Keratinocyte (primary cell): Measurements from ENCODE around the gene VTCN1.

GRCh38 chr1:116498951-116499516 is 71.8 kb downstream of the CD58 start:
CAGE:
- cytosol, long polyA minus RNA = no peak
- cytosol, long polyA plus RNA = no peak
- long polyA plus RNA = no peak
- nucleus, long polyA minus RNA = no peak
- nucleus, long polyA plus RNA = no peak

DNA sequence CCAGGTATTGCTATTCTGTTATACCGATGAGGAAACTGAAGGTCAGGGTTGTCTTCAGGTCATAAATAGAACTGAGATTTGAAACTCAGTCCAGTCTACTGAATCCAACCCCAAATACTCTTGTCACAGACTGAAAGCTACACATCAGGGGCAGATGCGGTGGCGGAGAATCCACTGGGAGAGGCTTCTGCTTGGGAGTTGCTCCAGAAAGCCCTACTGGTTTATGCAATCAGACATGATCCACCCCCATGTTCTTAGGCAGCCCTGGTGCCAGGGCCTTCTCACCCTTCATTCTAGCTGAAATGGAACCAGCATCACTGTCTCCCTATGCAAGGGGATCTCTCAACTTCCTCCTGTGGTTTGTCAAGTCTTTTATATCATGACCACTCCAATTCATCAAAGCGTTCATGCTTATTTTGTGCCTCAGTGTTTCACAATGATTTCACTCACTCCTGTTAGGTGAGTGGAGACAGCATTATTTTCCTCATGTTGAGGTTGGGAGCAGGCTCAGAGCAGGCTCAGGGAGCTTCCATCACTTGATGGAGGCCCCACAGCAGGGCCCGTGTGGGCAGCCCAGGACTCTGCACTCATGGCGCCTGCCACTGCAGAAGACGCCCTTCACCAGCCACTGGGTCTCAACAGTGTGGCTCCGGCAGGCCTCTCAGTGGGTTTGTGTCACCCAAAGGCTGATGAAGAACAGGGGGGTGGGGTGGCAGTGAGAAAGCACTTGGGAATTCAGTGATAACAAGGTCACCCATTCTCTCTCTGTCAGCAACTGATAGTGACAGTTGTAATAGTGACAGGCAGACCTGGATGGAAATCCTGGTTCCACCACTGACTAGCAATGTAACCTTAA is 67.2 kb downstream of the CD58 start:
CAGE:
- cytosol, long polyA minus RNA = no peak
- cytosol, long polyA plus RNA = no peak
- long polyA plus RNA = no peak
- nucleus, long polyA minus RNA = no peak
- nucleus, long polyA plus RNA = no peak

GRCh38 chr1:116556188-116557361 is 14.3 kb downstream of the CD58 start:
CAGE:
- cytosol, long polyA minus RNA = no peak
- cytosol, long polyA plus RNA = no peak
- long polyA plus RNA = no peak
- nucleus, long polyA minus RNA = no peak
- nucleus, long polyA plus RNA = no peak

DNA sequence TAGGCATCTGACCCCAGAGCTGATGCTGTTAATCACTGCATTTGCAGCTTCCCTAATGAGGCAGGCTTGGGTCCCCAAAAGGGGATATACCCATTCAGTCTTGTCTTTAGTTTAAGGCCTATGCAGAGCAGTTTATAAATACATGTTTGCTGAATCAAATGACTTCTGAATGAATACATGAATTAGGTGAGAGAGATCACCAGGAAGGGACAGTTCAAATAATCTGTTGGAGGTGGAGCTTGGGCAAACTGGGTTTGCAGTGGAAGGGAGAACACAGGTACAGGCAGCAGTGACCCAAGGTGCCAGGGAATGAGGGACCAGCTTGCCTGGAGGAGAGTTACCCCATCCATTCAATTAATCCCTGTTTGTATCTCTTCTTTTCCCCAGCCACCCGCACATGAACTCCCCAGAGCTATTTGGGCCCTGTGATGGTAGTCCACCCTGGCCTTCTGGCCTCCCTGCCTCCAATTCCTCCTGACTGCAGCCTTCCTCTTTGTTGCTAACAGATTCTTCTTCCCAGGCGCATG is 1.9 kb downstream of the CD58 start:
CAGE:
- cytosol, long polyA minus RNA = no peak
- cytosol, long polyA plus RNA = no peak
- long polyA plus RNA = no peak
- nucleus, long polyA minus RNA = no peak
- nucleus, long polyA plus RNA = no peak

DNA sequence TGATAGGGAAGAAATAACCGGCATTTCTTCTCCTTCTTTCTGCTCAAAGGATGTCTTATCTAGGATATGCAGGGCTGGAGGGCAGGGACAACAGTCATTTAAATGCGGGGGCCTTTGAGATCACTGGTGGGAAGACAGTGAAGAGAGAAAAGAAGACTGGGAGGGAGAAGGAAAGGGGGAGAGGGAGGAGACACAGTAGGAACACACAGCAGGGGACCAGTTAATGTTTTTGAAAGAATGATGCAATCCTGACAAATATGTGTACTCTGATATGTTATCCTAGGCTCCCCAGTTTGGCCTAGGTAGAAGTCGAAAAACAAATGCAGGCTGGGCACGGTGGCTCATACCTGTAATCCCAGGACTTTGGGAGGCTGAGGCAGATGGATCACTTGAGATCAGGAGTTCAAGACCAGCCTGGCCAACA is 20.1 kb upstream of the IGSF3 start:
CAGE:
- cytosol, long polyA minus RNA = no peak
- cytosol, long polyA plus RNA = no peak
- long polyA plus RNA = no peak
- nucleus, long polyA minus RNA = no peak
- nucleus, long polyA plus RNA = no peak

GRCh38 chr1:116737917-116738289 is 16.3 kb upstream of the CD2 start:
CAGE:
- cytosol, long polyA minus RNA = no peak
- cytosol, long polyA plus RNA = no peak
- long polyA plus RNA = no peak
- nucleus, long polyA minus RNA = no peak
- nucleus, long polyA plus RNA = no peak

GRCh38 chr1:116986704-116987643 is 14.6 kb upstream of the CD101 start:
CAGE:
- cytosol, long polyA minus RNA = start-site peak on the plus strand at chr1:116987040-116987046, 39 reads; start-site peak on the plus strand at chr1:116987132-116987146, 21 reads; start-site peak on the plus strand at chr1:116987202-116987213, 31 reads; start-site peak on the plus strand at chr1:116987447-116987549, 164 reads
- cytosol, long polyA plus RNA = no peak
- long polyA plus RNA = no peak
- nucleus, long polyA minus RNA = start-site peak on the plus strand at chr1:116986989-116987562, 1,587 reads; start-site peak on the minus strand at chr1:116987170-116987247, 15 reads
- nucleus, long polyA plus RNA = start-site peak on the plus strand at chr1:116986978-116987562, 1,613 and 349 reads in 2 replicates

CAGE:
- cytosol, long polyA minus RNA = no peak
- cytosol, long polyA plus RNA = no peak
- long polyA plus RNA = no peak
- nucleus, long polyA minus RNA = no peak
- nucleus, long polyA plus RNA = no peak
Observed at GRCh38 chr1:117061748-117062697, 1.9 kb downstream of the TTF2 start.

CAGE:
- cytosol, long polyA minus RNA = no peak
- cytosol, long polyA plus RNA = no peak
- long polyA plus RNA = no peak
- nucleus, long polyA minus RNA = no peak
- nucleus, long polyA plus RNA = no peak
Observed at GRCh38 chr1:117114768-117115311, 6.7 kb downstream of the TRIM45 start.

DNA sequence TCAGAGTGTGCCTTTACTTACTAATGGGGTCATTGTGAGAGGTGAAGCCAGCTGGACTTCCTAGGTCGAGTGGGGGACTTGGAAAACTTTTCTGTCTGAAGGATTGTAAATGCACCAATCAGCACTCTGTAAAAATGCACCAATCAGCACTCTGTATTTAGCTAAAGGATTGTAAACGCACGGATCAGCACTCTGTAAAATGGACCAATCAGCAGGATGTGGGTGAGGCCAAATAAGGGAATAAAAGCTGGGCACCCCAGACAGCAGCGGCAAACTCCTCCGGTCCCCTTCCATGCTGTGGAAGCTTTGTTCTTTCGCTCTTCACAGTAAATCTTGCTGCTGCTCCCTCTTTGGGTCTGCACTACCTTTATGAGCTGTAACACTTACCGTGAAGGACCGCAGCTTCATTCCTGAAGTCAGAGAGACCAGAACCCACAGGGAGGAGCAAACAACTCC is 38.0 kb downstream of the VTCN1 start:
CAGE:
- cytosol, long polyA minus RNA = no peak
- cytosol, long polyA plus RNA = no peak
- long polyA plus RNA = no peak
- nucleus, long polyA minus RNA = no peak
- nucleus, long polyA plus RNA = no peak

DNA sequence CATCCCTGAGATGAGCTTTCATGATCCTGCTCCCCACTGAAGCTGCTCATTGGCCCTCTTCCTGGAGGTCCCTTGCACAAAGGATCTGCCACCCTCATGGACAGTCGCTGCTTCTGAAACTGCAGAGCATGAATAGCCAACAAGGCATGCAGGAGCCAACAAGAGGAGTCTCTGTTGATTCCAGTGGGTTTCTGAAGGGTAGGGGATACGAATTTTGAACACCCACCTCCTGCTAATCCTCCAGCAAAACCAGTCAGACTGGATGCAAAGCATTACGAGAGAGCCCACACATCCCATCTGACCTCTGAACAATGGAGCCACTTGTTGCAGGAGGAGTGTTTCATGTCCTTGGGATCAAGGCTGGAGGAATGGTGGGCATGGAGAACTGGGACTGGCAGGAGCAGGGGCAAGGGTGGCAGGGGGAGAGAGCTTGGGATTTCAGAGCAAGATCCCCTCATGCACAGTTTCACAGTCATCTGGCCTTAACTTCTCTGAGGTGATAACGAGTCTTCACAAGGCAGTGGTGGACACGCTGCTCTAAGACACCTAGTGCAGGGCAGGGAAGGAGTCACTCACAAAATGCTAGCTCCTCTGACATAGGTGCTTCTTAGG is 1.6 kb downstream of the VTCN1 start:
CAGE:
- cytosol, long polyA minus RNA = no peak
- cytosol, long polyA plus RNA = no peak
- long polyA plus RNA = no peak
- nucleus, long polyA minus RNA = no peak
- nucleus, long polyA plus RNA = no peak

CAGE:
- cytosol, long polyA minus RNA = no peak
- cytosol, long polyA plus RNA = no peak
- long polyA plus RNA = no peak
- nucleus, long polyA minus RNA = no peak
- nucleus, long polyA plus RNA = no peak
Observed at GRCh38 chr1:117210813-117211401, at the start of gene VTCN1. Gene VTCN1 (minus strand): TSS chr1:117210927.

GRCh38 chr1:117612736-117613885 is 7.3 kb downstream of the TENT5C start:
CAGE:
- cytosol, long polyA minus RNA = no peak
- cytosol, long polyA plus RNA = no peak
- long polyA plus RNA = no peak
- nucleus, long polyA minus RNA = no peak
- nucleus, long polyA plus RNA = no peak

CAGE:
- cytosol, long polyA minus RNA = no peak
- cytosol, long polyA plus RNA = no peak
- long polyA plus RNA = no peak
- nucleus, long polyA minus RNA = no peak
- nucleus, long polyA plus RNA = no peak
Observed at GRCh38 chr1:117641368-117641677, 35.5 kb downstream of the TENT5C start.

DNA sequence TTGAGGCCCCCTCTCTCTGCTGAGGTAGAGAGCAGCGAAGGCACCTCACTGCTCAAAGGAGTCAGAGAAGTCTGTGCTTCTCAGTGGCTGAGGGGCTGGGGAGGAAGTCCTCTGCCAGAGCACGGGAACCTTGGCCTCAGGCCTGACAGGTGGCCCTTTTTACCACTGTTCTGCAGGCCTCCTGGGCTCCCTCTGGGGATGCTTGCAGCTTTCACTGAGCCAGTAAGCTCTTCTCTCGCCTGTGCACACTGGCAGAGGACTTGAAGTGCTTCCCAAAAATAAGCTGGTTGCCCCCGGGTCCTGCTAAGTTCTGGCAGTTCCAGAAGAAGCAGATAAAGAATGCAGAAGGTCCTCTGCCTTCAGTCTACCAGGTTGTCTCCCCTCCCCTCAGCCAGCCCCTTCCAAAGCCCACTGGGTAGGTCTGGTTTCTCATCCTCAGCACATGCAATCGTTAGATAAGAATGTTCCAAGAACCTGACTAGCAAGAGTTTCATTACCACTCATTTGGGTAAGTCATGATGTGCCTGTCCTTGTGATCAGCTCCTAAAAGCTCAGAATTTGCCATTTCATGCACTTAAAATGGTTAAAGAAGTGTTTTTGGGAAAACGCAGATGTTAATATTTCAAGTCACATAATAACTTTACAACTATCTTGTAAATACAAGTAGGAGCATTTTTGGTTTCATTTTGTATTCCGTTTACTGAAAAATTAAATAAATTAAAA is 53.9 kb downstream of the TENT5C start:
CAGE:
- cytosol, long polyA minus RNA = no peak
- cytosol, long polyA plus RNA = no peak
- long polyA plus RNA = no peak
- nucleus, long polyA minus RNA = no peak
- nucleus, long polyA plus RNA = no peak

DNA sequence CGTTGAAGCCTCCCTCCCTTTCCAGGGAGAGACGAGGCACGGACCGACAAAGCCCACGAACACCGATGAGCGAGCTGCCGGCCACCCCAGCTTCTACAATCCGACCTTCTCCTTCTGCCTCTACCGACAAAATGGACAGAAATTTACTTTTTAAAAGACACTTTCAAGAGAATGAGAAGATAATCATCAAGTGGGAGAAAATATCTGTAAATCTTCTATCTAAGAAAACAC is 150.7 kb downstream of the GDAP2 start:
CAGE:
- cytosol, long polyA minus RNA = no peak
- cytosol, long polyA plus RNA = no peak
- long polyA plus RNA = no peak
- nucleus, long polyA minus RNA = no peak
- nucleus, long polyA plus RNA = no peak

CAGE:
- cytosol, long polyA minus RNA = no peak
- cytosol, long polyA plus RNA = no peak
- long polyA plus RNA = no peak
- nucleus, long polyA minus RNA = no peak
- nucleus, long polyA plus RNA = no peak
Observed at GRCh38 chr1:117899024-117899400, 30.4 kb downstream of the GDAP2 start.

DNA sequence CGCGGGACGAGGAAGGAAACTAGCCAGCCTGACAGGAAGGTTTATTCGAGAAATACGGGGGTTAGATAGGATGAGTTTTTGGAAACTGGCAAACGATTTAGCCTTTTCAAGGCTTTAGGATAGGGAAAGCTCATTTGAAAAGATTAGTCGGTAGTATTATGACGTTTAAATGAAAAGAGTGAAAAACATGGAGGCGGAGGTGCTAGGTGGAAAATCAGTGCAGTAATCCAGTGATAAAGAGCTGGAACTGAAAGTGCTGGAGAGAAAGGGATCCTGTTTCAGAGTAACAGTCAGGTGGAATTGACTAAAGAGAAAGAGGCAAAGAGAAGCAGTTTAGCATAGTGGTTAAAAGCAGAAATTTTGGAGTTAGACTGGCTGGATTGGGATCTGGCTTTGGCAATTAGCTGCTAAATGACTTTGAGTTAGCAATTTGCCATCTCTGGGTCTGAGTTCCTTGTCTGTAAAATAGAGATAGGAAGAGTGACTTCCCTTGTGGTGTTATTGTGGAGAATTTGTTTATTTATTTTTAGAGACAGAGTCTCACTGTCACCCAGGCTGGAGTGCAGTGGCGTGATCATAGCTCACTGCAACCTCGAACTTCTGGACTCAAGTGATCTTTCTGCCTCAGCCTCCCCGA is 1.0 kb downstream of the WDR3 start:
CAGE:
- cytosol, long polyA minus RNA = no peak
- cytosol, long polyA plus RNA = no peak
- long polyA plus RNA = no peak
- nucleus, long polyA minus RNA = no peak
- nucleus, long polyA plus RNA = no peak

GRCh38 chr1:118101601-118102092 is 83.4 kb downstream of the SPAG17 start:
CAGE:
- cytosol, long polyA minus RNA = no peak
- cytosol, long polyA plus RNA = no peak
- long polyA plus RNA = no peak
- nucleus, long polyA minus RNA = no peak
- nucleus, long polyA plus RNA = no peak

GRCh38 chr1:119231330-119231656 is 90.8 kb upstream of the WARS2 start:
CAGE:
- cytosol, long polyA minus RNA = no peak
- cytosol, long polyA plus RNA = no peak
- long polyA plus RNA = no peak
- nucleus, long polyA minus RNA = no peak
- nucleus, long polyA plus RNA = no peak